Diencephalon (tissue), 2 donors: ENCODE data around the genes CT47B1 and TEX13D.

DNA sequence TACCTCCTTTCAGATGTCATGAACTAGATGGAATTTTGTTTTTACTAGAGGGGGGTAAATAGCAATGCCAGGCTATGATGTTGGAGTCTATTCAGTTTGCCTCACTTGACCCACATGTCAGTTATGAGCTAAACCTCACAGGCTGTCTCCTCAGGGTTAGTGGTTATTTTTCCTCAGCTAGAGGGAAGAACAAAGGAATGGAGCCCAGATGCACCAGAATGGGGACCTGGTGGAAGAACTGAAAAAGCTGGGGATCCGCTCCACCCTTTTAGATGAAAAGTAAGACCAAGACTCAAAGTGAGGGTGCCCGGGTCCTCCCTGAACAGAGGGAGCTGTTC is 105.2 kb upstream of the C1GALT1C1 start:
- RAMPAGE, long total RNA: no peak

DNA sequence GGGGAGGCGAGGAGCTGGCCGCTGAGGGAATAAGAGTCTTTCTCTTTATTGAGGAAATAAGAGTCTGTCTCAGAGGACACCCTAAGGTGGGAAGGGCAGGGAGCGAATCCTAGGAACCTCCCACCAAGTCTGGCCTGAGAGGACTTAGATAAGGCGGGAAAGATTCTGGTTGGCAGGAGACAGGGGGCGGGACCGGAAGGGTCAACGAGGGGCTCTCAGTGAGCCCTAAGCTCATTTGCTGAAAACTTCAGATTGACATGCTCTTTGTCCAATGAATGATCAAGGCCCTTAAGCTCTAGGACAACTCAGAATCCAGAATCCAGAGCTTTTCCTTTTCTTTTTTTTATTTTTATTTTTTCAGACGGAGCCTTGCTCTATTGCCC is at the start of gene CT47B1:
Gene CT47B1 (minus strand): TSS at position 111 of the 383 bp plus-strand sequence.
- RAMPAGE, long total RNA: no peak

GRCh38 chrX:122727435-122727765 is 456.7 kb upstream of the GRIA3 start:
- RAMPAGE, long total RNA: no peak

DNA sequence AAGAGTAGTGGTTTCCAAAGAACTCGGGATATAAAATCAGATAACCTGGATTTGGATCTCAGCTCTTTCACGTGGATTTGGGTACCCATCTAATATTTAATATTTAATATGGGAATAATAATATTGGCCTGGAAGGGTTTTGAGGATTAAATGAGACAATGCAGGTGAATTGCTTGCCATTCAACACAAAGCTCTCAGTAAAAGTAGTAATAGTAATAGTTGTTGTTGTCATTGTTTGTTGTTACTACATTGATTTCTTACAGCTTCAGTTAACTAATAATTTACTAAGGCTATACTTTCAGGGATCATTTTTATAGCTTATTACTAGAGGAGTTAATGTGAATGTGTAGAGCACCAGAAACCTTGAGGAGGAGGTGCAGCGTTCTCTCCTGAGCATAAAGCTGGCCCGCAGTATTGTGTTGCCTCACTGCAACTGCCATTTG is 343.9 kb upstream of the GRIA3 start:
- RAMPAGE, long total RNA: no peak

DNA sequence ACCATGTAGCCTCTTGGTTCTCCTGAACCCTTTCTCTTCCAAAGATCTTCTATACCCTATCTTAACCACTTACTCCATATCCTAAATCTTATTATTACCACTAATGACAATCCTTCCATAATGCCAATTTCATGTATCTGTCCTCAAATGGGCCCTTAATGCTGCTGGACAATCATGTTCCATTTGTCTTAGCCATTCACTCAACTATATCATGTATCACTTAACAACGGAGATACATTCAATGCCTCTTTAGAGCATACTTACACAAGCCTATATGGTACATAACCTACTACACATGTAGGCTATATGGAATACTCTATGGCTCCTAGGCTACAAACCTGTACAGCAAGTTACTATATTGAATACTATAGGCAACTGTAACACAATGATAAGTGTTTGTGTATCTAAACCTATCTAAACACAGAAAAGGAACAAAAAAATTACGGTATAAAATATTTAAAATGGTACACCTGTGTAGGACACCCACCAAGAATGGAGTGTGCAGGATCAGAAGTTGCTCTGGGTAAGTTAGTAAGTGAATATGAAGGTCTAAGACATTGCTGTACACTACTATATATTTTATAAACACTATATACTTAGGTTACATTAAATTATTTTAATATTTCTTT is 56.0 kb downstream of the THOC2 start:
- RAMPAGE, long total RNA: no peak

DNA sequence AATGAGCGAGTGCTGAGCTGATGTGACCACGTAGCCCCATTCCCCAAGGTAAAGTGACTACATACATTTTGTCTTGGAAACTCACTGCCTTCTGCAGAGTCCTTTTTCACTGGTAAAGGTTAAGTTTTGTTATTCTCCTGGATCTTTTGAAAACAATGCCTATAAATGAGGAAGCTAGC is 115.4 kb upstream of the TEX13D start:
- RAMPAGE, long total RNA: no peak

DNA sequence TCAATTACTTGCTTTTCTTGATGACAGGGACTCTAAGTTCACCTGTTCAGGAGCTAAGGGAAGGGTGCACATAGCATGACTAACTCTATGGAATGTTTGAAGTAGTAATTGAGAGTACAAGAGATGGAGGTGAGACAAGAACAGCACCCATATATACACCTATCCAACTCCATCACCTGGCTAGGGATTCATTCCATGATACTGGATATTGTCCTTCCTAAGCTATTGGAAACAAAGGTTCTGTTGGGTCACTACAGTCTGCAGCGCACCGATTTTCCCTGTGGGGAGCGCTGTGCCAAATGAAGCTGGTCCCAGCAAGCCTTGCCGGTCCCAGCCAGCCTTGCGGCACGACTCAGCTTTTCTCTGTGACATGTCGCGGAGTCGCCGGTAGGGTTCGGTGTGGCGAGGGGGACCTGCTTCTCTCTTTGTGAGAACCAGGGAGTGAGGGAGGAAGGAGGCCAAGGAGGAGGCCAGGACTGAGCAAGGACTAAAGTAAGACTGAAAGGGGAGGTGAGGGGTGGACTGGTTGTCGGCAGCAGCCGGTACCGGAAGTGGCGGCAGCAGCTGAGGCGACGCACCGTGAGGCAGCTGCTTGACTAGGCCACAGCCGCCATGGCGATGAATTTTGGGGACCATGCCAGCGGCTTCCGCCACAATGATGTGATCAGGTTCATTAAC is at the start of gene TEX13D:
Gene TEX13D (plus strand): TSS at position 355 of the 678 bp plus-strand sequence.
- RAMPAGE, long total RNA: no peak

- RAMPAGE, long total RNA: no peak
Observed at GRCh38 chrX:125394429-125394851, 74.8 kb downstream of the TEX13C start.

GRCh38 chrX:129619057-129619496 is 35.7 kb downstream of the APLN start:
- RAMPAGE, long total RNA: no peak

DNA sequence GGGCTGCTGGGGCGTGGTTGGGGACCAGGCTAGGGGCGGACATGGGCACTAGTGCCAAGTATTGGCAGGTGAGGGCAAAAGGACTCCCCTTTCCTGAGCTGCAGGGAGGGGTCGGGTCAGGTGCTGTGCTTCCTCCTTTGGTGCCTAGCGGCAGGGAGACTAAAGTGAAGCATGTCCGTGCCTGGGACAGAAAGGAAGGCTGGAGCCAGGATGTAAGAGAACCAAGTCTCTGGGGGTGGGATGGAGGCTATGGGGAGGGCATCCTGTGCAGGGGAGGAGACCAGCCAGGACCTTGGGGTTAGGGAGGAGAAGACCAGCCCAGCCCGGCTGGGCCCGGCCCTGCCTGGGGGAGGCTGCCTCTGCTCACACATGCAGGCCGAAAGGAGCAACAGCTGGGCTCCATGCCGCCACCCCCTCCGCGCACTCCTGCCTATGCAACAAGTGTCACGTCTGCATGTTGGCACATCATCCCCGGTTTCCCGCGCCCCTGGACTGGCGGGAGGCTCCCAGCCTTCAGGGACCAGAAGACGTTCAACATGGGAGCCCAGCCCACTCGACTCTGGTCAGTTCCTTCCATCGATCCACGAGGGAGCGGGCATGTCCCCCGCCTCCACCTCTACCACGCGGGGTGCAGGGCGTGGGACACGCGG is 1.0 kb downstream of the APLN start:
- RAMPAGE, long total RNA: no peak

DNA sequence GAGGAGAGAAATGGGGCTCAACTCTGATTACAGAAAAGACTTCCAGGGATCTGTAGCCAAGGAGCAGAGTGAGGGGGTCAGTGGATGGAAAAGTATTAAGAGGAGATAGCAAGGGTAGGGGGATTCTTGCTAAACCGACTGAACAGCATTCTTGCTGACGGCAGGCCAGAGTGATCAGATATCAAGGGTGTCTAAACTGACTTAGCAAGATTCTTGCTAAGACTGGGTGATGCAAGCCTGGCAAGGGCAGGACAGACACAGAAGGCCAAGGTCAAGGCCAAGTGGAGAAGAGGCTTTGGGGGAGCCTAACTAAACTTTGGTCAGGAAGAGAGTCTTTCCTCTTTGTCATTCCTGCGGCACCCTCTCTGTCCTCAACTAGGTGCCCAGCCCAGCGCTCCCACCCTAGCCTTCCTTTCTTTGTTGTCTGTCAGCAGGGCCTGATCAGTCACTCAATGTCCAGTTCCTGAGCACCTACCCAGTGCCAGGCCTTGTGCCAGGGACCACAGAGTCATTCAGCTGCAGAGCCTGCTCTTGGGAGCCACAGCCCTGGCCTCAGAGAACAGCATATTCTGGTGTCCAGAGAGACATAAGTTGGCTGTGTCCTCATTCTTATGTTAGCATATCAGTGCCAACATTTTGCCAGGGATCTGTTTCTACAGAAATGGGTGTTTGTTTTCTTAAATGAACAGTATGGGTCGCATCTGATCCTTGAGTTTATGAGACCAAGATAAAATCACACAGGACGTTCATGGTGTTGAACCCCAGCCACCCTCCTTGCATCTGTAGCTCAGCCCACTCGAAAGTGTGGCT is 965 bp downstream of the XPNPEP2 start:
- RAMPAGE, long total RNA: no peak

DNA sequence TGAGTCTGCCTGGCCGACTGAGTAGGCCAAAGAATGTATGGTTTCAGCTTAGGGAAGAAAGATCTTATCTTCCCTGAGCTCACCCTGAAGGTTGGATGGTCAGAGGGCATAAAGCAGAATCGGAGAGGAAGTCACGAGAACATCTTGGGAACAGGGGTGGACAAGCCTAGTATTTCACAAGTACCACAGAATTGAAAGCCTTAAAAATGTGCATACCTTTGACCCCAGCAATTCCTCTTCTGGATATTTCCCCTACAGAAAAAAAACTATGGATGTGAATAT is 2.0 kb upstream of the SASH3 start:
- RAMPAGE, long total RNA: no peak

DNA sequence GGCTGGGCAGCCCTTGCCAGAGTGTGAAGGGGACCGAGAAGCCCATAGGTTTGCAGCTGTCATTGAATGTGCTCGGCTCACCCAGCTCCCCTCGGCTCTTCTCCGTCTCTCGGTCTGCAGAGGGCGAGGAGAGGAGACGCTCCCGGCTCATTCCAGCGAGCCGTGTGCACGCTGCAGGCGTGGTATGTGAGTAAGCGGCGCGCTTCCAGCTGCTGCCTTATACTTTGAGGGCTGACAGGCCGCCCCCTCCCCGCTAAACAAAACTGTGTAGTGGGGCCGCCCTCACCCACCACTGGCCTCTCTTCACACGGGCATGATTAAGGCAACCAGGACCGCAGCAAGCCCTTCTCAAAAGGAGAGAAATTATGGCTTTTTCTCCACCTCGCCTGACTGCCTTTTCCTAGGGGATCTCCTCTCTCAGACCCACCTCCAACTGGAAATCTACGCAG is 22.9 kb upstream of the BCORL1 start:
- RAMPAGE, long total RNA: no peak

DNA sequence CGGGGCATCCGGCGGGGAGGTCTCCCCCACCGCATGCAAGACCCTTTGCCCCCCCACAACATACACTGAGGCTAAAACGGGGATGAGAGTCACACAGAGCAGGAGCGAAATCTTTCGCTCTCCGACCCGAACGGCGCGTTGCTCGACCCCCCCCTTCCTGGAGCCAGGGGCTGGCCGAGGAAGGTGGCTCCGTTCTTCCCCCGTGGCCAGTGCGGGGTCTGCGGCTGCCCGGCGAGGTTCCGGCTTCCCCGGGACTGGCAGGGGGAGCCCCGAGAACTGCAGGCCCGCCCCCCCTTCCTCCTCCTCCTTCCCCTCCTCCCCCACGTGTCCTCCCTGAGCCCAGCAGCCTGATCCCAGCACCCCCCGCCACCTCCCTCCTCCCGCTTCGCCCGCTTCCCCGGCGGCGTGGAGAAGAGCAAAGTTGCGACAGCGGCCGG is 2.5 kb upstream of the BCORL1 start:
- RAMPAGE, long total RNA: no peak

DNA sequence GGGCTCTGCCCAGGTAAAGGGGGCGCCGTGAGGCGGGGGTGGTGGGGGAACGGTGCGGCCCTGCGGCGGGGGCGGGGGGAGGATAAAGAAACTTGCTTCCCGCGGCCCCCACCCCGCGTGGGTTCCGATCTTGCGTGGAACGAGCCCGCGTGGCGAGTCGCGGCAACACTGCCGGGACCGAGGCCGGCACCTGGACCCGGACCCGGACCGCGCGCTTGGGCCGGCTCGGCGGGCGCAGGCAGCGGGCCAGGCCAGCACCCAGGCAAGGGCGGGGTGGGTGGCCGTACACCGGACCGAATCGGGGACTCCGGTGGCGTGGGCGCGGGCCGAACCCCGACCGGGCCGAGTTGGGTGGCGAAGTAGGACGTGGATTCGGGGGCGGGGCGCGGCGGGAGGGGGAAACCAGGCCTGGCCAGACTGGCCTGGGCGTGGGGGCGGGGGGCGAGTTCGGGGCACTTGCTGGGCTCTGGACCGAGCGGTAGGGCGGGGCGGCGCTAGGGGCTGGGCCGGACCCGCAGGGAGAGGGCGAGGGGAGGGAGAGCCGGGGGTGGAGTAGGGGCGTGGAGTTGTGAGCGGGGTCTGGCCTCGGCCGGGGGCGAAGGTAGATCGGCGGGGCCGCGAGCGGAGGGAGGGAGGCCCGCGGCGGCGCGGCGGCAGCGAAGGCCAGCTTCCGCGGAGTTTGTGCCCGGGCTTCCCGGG is 1.9 kb upstream of the BCORL1 start:
- RAMPAGE, long total RNA: no peak

- RAMPAGE, long total RNA: no peak
Observed at GRCh38 chrX:129983861-129985091, 1.8 kb downstream of the BCORL1 start.

DNA sequence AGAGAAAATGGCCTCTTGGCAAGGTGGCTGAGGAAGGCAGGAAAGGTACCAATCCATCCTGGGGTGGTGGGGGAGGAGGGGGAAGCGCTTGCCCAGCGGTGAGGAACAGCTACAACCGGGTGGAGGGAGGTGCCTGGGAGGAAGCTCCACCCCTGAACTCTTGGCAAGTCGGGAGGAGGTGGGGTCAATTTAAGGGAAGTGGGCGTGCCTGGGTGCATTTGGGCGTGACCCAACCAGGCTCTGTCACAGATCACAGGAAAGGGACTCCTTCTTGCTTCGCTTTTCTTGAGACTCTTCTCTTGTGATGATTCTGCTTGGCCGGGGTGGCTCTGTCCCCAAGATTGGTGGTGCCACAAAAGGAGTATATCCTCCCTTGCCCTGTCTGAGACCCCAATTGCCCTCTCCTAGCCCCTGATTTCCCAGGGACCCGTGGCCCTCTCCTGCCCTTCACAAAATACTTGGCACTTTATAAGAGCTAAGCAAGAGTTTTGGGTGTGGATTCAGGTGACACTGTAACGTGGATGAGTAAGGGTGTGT is 41.8 kb downstream of the BCORL1 start:
- RAMPAGE, long total RNA: no peak

DNA sequence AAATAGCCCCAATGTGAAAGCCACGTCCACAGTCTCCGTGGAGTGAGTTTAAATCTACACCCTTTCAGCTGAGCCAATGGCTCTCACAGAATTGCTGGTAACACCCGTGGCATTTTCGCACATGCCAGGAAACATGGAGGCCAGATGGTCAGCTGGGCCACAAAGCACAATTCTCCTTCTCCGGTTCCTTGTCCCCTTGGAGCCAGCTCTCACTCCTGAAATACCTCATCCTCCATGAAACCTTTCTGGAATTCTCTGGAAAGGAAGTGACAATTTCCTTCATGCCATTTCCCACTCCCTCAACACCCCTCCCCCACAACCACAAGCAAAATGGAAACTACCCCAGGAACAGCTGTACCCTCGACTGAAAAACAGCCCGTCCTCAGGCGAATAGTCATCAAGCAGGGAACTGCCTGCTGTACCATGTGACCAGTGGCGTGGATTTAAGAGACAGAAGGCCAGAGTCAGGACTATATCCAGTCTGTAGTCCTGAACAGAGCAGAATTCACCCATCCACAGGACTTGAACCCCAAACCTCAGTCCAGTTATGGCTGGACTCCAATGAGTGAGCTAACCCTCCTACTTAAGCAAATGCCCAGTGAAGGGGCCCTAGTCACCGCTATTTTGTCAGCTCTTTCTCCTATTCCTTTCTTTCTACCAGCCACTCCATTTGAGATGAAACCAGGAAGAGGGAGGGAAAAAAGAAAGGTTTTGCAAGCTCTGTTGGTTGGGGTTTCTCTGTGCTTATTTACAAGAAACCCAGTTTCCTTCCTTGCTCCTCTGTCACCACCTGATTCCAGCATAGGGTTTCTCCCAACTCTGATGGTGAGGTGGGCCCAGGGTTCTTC is 24.6 kb downstream of the ELF4 start:
- RAMPAGE, long total RNA: no peak

DNA sequence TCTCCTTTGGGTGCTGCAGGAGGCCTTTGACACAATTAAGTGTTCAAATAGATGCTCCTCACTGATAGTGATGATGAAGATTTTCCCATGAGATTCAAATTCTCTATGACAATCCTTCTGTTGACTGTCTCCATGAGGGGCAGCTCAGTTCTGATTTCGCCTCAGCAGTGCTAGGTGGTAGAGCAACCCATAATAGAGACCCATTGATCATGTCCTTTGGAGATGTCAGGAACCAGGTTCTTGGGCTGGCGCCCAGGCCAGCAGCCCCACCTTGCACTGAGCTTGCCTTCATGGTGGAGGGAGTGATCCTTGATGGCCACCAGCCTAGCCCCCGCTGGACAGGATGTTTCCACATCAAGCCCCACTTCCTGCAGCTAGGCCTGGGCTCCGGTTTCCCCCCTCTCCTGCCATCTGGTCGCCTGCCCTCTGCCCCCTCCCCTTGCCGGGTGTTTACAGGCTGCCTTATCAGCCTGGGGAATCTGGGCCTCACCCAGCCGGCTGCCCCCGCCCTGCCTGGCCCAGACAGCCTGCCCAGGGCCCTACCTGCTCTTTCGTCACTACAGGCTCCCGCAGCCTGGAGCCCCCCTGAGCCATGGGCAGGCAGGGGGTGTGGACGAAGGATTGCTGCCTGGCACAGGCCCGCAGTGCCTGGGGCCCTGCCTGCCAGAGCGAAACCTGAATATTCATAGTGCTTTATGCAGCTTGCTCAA is 12.6 kb downstream of the ELF4 start:
- RAMPAGE, long total RNA: no peak

- RAMPAGE, long total RNA: no peak
Observed at GRCh38 chrX:130170613-130171573, 869 bp upstream of the RAB33A start.